Metastatic Liver Carcinoma in the Adrenal Gland (tissue), 2 donors: ENCODE measurements around a stretch of chr9.

- PRO-cap, 2 experiments: no peak in any of the 2 experiments
These were observed 18.3 kb upstream of the MOB3B start for GRCh38 chr9:27547896-27548249.

DNA sequence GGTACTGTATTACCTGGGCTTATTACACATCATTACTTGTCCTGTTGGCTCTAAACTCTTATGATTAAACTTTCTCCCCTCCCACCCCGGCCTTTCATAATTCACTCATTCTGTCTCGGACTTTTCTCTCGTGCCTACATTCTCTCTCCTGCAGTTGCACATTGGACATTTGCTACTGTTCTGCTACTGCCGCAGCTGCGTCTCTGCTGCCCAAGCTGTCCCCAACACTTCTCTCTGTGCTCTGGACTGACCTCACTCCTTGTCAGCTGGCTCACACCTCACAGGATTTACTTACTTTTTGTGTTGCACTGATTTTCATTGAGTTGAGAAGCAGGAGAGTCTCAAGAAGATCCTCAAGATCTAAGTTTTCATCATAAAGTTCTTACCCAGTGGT, 53.2 kb upstream of the C9orf72 start:
- PRO-cap, 2 experiments: no peak in any of the 2 experiments

GRCh38 chr9:29212010-29212572, 1.3 kb downstream of the LINGO2 start:
- PRO-cap, 2 experiments: no peak in any of the 2 experiments

DNA sequence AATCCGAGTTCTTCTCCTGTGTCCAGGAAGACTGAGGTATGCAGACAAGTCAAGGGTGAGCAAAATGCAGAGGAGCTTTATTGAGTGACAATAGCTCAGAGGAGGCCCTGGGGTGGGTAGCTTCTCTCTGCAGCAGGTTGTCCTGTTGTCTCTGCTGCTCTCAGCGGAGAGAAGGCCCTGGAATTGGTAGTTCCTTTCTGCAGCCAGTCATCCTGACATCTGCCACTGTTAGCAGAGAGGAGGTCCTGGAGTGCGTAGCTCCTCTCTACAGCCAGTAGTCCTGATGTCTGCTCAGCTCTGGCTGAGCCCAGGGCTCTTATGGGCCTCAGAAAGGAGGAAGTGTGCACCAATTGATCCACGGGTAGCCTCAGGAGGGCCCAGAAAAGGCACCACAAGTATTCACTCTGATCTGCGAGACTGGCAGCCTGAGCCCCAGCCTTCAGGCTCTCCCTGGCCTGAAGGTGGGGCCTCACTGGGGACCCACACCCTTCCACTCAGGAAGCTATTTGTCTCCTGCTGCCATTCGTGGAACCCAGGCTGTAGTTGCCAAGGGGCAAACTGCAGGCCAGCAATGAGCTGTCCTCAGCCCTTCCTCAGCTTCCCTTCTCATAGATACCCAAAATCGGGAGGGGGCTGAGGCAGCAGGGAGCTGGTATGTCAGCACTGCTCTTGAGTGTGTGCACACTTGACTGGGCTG, 1049.6 kb upstream of the ACO1 start:
- PRO-cap, 2 experiments: no peak in any of the 2 experiments

GRCh38 chr9:31848403-31848884, 536.0 kb upstream of the ACO1 start:
- PRO-cap, 2 experiments: peak in 2 of 2 experiments; most common plus-strand start chr9:31848687 (in 2); most common minus-strand start chr9:31848598 (in 2)

GRCh38 chr9:32523502-32524413, 2.2 kb downstream of the RIGI start:
- PRO-cap, 2 experiments: no peak in any of the 2 experiments

GRCh38 chr9:32524681-32525824, 943 bp downstream of the RIGI start:
- PRO-cap, 2 experiments: no peak in any of the 2 experiments

- PRO-cap, 2 experiments: peak in 2 of 2 experiments; most common plus-strand start chr9:32992521 (in 2)
These were observed 9.1 kb downstream of the APTX start for GRCh38 chr9:32992308-32992753.

DNA sequence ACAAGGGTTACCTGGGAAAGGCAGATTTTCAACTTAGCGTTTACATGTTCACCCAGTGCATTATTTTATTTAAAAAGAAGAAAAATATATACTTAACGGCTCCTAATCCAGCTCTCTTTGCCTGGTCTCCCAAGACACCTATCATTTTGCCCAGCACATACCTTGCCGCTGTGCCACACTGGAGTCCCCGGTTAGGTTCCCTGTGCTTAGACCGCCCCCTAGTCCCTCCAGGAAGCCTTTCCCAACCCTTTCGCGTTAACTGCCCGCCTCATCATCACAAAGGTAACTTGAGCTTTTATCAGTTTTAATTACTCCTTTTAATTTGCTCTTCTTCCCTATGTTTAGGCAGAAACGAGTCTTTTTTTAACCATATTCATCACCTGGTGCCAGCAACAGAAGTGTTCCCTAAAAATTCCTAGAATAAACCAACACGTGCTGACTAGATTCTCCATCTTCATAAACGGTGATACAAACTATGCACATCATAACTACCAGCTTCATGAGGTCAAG, 19.7 kb downstream of the DNAJA1 start:
- PRO-cap, 2 experiments: peak in 2 of 2 experiments; most common minus-strand start position 148 of the sequence (in 2)

- PRO-cap, 2 experiments: no peak in any of the 2 experiments
These were observed 37.4 kb upstream of the SMU1 start for GRCh38 chr9:33113631-33114459.

GRCh38 chr9:33134843-33135535, 32.1 kb downstream of the B4GALT1 start:
- PRO-cap, 2 experiments: no peak in any of the 2 experiments

DNA sequence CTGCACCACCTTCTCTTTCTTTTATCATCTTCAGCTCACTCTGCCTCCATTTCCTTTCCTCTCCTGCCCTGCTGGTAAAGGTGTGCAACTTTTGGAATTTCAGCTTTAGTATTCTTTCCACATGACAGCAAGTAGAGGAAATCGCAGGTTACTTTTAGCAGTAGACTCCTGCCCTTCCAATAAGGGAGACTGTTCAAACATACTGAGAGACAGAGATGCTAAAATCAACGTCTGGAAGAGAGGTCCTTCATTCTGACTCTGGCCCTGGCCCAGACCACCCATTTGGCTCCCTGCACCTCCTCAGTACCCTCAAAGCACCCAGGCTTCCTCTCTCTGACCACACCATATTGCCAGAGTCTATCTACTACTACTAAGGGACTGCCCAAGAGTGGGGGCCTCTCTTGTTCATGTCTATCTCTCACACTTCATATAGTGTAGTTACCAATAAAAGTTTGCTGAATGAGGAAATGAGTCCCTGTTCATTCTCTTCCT, 8.7 kb downstream of the B4GALT1 start:
- PRO-cap, 2 experiments: no peak in any of the 2 experiments

DNA sequence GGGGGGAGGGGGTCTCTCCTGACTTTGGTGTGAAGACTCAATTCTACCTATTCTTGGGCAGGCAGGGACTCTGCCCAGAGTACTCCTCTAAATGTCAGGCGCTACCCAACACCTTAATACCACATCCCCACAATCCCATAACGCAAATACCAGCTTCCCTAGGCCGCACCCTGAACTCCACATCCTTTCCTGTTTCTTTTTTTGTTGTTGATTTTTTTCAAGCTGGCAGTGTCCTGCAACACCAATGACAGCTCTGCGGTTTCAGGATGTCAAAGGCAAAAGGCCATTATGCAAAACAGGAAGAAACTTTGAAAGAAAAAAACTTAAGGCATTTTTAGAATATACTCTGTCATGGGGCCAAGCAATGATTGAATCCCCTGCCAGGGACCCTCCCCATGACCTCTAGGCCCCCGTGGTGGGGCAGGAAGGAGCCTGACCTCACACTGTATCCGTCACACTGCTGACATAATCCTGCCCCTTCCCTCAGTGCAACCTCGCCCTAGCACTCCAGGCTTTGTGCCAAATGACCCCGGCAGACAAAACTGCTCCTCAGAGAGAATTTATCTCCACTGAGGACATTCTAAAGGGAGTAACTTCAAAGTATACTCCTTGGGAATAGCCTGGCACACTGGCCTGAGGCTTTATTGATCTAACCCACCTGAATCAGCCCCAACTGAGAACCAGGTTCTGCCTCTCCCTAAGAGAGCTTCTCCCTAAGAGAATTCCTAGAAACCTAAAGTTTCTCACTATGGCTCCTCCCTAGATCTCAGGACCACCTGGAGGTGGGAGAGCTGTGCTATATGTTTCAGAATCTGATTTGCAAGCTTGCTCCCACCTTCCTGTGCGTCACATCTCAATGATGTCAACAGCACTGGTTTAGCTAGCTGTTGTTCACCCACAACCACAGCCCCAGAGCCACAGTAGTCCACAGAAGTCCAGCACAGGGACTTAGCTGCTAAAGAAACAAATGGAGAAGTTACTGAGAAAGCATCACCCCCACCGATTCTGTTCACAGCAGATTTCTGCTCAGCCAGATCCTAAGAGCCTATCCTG, 7.9 kb downstream of the B4GALT1 start:
- PRO-cap, 2 experiments: peak in 2 of 2 experiments; most common plus-strand start position 912 of the sequence (in 2)

- PRO-cap, 2 experiments: no peak in any of the 2 experiments
These were observed 5.4 kb upstream of the SPINK4 start for GRCh38 chr9:33234507-33235034.

GRCh38 chr9:33298356-33298555, 7.9 kb downstream of the NFX1 start:
- PRO-cap, 2 experiments: no peak in any of the 2 experiments

GRCh38 chr9:33383746-33384386, 18.5 kb downstream of the AQP7 start:
- PRO-cap, 2 experiments: no peak in any of the 2 experiments

- PRO-cap, 2 experiments: no peak in any of the 2 experiments
These were observed 13.2 kb upstream of the AQP7 start for GRCh38 chr9:33415444-33416069.

DNA sequence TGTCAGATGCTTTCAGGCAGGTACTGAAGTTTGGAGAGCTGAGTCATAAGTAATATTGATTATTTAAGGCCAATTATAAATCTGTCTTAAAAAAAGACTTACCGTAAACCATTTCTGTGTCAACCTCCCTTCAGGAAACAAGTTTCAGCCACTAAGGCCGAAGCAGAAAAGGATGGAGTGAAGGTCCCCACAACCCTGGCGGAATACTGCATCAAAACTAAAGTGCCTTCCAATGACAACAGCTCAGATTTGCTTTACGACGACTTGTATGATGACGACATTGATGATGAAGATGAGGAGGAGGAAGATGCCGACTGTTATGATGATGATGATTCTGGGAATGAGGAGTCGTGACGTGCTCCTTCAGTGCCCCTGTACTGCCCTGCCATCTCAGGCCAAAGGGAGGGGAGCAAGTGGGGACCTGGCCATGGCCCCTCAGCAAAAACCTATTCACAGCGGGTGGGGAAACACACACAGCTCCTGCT, 100.0 kb downstream of the UBE2R2 start:
- PRO-cap, 2 experiments: no peak in any of the 2 experiments

DNA sequence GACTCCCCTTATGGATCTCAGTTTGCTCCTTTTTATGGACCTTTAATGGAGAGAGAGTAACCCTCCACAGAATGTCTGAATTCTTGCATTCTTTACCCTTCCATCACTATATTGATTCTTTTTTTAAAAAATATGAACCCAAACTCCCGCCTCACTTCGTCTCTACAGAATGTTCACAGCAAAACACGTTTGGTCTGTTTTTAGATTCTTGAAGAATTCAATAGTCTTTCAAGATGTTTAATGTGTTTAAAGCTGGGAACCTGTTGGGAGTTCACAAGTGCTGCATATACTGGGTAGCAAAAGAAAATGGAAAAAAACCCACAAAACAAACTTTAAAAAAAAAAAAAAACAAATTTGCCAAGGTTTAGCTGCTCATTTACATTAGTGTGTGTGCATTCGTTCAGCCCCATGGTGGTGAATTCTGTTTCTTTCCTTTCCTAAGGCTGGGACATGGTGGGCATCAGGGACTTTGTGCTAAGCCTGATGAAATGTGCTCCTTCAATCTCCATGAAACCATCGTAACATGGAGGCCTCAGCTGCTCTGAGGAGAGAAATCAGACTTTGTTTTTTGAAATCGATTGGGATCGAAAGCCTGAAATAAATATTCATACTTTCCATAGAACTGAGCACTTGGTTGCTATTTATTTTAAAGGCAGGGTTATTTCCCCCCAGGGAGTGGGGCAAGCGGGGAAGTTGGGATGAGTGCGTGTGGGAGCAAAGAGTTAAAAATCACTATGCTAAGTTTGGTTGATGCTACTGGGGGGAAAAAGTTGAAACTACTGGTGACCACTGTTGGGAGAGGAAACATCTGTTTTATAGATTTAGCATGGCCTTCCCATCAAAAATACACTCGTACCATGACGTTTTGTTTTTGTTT, 100.6 kb downstream of the UBE2R2 start:
- PRO-cap, 2 experiments: no peak in any of the 2 experiments

GRCh38 chr9:34098079-34098697, 28.3 kb downstream of the DCAF12 start:
- PRO-cap, 2 experiments: no peak in any of the 2 experiments